Transverse colon (tissue), 4 donors: Measurements from ENCODE around the gene CAMSAP3.

DNA sequence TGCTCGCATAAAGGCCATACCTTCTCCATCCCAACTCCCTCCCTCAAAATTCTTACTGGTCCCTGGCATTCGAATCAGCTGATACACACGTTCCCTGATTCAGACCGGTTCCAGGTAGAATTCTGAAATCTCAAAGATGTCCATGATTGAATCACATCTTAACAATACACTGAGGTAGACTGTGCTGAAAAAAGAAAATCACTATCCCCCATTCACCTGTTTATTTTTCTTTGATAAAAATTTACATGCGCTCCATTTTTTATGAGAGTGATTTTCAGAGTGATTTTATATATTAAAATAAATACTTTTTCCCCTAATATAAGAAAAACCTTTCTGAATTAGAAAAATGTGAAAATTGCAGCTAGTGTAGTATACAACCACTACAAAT is 45.0 kb downstream of the ZNF557 start:
- PRO-cap: no peak
- RAMPAGE, long total RNA, 4 experiments: start-site peak on the minus strand in 1 of 4 experiments, centred at position 153 of the sequence, 46 reads per replicate

DNA sequence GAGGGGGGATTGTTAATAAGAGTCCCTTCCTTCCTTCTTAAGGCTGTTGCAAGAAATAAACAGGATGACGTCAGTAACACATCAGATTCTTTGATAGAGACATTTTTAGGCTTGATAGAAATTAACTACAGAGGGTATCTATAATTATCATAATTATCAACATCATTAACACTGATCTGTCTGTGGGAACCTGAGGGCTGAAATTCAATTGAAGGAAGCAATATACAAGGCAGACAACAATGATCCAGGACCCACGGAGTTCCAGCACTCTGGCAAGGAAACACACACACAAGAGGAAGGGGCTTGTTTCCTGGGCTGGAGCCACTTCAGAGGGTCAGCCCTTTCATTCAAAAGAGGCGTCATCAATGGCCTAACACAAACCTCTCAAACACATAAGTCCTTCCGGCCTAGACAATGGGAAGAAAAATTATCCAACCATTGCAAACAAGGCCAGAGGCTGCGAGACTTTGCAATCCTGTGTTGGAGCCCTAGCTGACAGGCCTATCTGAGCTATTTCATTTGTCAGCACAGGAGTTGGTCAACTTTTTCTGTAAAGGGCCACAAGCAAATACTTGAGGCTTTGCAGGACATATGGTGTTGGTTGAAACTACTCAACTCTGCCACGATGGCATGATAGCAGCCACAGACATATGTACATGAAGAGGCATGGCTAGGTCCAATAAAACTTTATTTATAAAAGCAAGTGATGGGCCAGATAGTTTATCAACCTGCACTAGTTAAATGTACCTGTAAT is 105.1 kb downstream of the INSR start:
- PRO-cap: no peak
- RAMPAGE, long total RNA, 4 experiments: no peak in any of the 4 experiments

GRCh38 chr19:7250972-7251460 is 43.2 kb downstream of the INSR start:
- PRO-cap: no peak
- RAMPAGE, long total RNA, 4 experiments: no peak in any of the 4 experiments

DNA sequence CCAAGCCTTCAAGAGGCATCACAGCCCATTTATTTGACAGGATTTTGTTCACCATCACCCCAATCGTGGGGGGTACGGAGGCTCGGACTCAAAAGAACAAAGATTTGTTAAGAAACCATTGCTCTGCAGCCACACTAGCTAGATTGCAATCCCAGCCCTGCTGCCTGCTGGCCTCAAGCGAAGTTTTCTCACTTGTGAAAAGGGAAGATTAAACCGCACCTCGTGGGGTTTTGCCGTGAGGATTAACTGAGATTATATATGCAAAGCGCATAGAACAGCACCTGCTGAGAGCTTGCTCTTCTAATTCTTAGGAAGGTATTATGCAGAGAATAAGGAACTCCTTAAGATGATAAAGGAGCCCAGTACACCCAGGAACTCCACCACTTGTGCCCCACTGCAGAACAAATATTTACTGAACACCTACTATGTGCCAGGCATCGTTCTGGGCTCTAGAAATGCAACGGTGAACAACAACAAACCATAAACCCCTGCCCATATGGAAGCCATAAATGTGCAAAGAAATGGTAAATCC is 3.0 kb downstream of the INSR start:
- PRO-cap: no peak
- RAMPAGE, long total RNA, 4 experiments: no peak in any of the 4 experiments

GRCh38 chr19:7500742-7501725 is 3.7 kb downstream of the TEX45 start:
- PRO-cap: bidirectional peak, plus-strand start at chr19:7501285, minus-strand start at chr19:7501166
- RAMPAGE, long total RNA, 4 experiments: no peak in any of the 4 experiments

DNA sequence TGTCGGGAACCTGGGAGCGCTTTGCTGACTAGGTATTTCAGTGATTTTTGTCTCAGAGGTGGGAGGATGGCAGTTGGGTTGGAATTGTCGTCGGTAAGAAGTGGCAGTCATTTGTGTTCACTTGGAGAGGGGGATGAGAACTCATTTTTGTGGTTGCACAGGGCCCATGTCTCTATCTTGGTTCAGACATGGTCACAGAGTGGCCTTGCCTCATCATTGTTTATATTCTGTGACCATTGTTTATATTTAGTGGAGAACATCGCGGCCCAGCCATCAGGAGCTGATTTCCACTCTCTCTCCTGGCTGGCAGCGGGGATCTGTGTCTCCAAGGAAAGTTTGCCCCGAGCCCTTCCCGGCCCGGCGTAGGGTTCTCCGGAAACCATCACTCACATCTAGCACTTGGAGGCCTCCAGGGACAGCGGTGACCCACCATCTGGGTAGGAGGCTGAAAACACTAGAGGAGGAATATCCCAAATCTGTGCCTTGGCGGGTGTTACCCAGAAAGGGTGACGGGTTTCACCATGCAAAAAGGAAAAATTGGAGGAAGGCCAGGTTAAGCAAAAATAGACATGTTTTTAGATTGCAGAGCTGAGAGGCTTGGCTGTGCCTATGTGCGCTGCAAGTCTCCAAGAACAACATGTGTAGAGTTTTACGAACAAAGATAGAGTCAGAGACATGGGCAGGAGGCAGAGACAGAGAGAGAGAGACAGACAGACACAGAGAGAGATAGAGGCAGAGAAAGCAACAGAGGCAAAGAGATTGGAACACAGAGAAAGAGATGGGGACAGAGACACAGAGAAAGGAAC is 730 bp upstream of the ZNF358 start:
- PRO-cap: unidirectional peak, plus-strand start at position 249 of the sequence; bidirectional peak, plus-strand start at position 300 of the sequence, minus-strand start at position 319 of the sequence
- RAMPAGE, long total RNA, 4 experiments: start-site peak on the plus strand in 4 of 4 experiments, centred at positions 334 to 671 of the sequence, 9 to 47 reads per replicate

- PRO-cap: no peak
- RAMPAGE, long total RNA, 4 experiments: no peak in any of the 4 experiments
These were observed 2.3 kb upstream of the MCOLN1 start for GRCh38 chr19:7519794-7520772.

DNA sequence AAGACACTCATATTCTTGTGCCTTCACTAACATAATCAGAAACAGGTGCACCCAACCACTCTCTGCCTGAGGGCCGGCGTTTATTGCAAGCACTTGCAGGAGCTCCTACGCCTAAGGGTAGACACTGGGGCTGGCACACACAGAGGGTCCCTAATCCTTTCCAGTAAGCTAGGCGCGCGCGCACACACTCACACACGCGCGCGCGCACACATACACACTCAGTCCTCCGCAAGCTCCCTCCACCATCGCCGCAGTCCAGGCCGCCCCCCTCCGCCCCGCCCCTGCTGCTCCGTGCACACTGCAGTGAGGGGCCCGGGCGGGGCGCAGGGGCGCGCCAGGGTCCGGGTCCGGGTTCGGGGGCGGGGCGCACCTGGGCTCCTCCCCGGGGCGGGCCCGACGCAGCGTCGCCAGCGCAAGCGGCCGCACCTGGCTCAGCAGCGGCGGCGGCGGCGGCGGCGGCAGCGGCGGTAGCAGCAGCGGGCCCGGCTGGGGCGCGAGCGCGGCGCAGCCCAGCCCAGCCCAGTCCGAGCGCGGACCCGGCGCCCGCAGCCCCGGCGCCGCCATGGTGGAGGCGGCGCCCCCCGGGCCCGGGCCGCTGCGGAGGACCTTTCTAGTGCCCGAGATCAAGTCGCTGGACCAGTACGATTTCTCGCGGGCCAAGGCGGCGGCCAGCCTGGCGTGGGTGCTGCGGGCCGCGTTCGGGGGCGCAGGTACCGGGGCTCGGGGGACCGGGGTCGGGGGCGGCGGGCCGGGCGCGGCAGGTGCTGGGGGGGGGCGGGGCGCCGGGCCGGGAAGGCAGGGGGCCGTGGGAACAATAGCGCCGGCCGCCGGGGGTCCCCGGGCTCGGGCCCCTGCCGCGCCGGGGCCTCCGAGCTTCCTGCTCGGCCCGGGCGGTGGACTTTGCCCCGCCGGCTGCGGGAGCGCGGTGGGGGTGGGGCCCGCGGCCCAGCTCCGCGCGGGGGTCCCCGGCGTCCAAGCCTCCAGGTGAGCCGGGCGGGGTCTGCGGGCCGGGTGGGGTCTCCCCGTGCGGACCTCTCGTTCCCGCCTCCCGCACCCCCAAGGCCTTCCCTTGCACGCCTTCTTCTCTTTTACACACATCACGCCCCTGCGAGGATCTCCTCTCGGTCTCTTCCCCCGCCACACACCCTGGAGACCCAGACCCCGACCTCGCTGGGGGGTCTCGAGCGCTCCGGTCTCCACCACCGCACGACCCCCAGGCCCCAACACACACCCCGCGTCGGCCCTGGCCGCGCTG is at the start of gene CAMSAP3:
Gene CAMSAP3, plus strand, starts transcription at position 423 of the 1,255 bp plus-strand sequence.
- PRO-cap: bidirectional peak, plus-strand start at position 441 of the sequence, minus-strand start at position 250 of the sequence; unidirectional peak, minus-strand start at position 879 of the sequence
- RAMPAGE, long total RNA, 4 experiments: no peak in any of the 4 experiments

GRCh38 chr19:7605062-7605817 is 9.6 kb downstream of the CAMSAP3 start:
- PRO-cap: no peak
- RAMPAGE, long total RNA, 4 experiments: no peak in any of the 4 experiments

DNA sequence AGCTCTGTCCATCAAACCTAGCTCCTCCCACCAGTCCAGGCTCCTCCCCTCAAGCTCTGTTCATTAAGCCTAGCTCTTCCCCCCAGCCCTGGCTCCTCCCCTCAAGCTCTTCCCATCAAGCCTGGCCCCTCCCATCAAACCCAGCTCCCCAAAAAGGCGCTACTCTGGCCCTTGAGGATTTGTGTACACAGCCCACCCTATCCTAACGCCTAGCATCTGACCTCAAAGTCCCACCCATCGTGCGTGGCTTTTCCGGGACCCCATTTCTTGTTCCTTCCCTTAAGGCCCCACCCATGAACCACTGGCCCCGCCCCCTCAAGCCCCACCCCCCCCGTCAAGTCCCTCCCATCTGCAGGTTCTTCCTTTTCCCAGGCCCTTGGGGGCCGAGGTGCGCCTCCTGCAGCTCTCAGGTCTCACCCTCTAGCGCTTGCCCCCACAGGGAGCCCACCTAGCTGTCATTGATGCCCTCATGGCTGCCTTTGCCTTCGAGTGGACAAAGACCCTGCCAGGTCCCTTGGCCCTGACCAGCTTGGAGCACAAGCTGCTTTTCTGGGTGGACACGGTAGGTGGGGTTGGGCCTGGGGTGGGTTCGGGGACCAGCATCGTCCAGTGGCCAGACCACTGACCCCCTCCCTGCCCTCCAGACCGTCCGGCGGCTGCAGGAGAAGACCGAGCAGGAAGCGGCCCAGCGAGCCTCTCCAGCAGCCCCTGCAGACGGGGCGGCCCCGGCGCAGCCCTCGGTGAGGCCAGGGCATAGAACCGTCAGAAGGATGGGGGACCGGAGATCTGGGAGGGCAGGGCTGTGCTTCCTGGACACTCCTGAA is 10.4 kb downstream of the CAMSAP3 start:
- PRO-cap: no peak
- RAMPAGE, long total RNA, 4 experiments: no peak in any of the 4 experiments

DNA sequence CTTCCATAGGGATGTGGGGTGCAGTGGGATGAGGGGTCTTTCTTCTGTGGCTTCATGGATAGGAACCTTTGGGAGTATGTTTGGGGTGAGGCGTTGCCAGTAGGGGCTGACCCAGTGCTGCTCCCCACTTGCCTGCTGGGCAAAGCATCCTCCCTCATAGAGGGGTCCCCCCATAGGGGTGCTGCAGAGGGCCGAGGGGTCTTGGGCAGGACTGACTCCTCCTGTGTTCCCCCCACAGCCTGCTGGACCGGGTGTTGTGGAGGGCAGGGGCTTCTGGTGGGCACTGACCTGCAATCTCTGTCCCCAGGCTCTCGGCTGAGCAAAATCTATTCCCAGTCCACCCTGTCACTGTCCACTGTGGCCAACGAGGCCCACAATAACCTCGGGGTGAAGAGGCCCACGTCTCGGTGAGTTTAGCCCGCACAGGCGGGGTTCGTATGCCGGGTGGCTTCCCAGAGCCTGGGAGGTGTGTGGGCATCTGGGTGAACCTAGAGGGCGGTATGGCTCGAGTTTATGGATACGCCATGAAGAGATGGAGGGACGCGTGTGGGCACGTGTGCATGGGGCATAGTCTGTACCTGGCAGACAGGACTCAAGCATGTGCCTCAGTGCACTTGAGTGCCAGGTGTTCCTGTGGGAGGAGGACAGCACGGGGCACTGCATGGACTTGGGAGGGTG is 13.0 kb downstream of the XAB2 start:
- PRO-cap: no peak
- RAMPAGE, long total RNA, 4 experiments: start-site peak on the plus strand in 1 of 4 experiments, centred at position 340 of the sequence, 23 reads per replicate

GRCh38 chr19:7648340-7648906 is 11.5 kb downstream of the STXBP2 start:
- PRO-cap: no peak
- RAMPAGE, long total RNA, 4 experiments: no peak in any of the 4 experiments

DNA sequence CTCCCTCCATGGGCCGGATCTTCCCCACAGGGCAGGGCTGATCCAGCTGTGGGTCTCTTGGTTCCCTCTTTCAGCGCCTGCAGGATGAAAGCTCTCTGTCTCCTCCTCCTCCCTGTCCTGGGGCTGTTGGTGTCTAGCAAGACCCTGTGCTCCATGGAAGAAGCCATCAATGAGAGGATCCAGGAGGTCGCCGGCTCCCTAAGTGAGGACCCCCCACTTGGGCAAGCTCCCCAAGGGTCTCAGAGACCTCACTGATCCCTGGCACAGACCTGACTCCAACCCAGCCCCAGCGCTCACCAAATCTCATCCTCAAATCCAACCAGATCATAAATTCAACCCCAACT is 366 bp downstream of the RETN start:
- PRO-cap: no peak
- RAMPAGE, long total RNA, 4 experiments: no peak in any of the 4 experiments

DNA sequence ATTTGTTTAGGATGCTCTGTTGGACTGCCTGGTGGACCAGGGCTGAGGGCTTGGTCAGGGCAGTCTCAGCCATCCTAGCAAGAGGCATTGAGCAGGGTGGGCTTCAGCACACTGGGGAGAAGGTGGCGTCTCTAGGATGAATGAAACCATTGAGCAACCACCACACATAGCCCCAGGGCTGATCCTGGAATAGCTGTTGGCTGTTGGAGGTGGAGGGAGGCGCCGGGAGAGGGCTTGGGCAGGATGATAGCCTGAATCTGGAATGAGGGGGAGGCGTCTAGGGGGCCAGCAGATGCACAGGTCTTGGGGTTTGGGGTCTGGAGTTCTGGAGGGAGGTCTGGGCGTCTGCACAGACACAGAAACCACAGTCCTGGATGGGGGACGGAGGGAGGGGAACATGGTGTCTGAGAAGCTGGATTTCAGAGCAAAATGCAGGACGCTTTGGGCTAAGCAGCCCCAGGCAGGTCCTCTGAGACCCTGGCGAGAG is 5.0 kb downstream of the TRAPPC5 start:
- PRO-cap: no peak
- RAMPAGE, long total RNA, 4 experiments: no peak in any of the 4 experiments

DNA sequence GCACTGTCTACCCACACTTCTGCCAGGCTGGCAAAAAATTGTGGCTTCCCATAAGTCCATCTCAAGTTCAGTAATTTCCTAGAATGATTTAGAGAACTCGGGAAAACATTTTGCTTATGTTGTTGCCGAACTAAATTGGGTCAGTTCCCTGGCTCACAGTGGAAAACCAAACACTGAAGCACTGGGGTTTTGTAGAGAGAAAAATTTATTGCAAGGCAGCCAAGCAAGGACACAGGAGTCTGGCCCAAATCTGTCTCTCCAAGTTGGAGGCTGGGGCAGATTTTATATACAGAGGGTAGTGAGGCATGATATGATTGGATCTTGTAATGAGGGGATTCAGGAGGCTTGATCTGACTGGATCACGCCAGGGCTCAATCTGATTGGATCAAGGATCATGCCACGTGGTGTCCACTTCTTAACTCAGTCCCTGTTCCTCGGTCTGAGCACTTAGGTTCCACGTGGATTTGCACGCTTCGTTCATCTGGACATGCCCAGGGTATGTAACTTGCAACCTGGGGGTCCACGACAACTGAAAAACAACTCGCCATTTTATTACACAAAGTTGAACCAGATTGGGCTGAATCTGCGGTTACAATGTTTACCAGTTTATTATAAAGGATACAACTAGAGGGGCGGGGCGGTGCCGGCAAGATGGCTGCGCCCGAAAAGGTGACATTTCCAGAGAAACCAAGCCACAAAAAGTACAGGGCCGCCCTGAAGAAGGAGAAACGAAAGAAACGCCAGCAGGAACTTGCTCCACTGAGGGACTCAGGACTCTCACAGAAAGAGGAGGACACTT is 7.3 kb downstream of the CD209 start:
- PRO-cap: unidirectional peak, plus-strand start at position 627 of the sequence
- RAMPAGE, long total RNA, 4 experiments: no peak in any of the 4 experiments

- PRO-cap: no peak
- RAMPAGE, long total RNA, 4 experiments: no peak in any of the 4 experiments
These were observed 1.7 kb upstream of the CD209 start for GRCh38 chr19:7749011-7749498.

DNA sequence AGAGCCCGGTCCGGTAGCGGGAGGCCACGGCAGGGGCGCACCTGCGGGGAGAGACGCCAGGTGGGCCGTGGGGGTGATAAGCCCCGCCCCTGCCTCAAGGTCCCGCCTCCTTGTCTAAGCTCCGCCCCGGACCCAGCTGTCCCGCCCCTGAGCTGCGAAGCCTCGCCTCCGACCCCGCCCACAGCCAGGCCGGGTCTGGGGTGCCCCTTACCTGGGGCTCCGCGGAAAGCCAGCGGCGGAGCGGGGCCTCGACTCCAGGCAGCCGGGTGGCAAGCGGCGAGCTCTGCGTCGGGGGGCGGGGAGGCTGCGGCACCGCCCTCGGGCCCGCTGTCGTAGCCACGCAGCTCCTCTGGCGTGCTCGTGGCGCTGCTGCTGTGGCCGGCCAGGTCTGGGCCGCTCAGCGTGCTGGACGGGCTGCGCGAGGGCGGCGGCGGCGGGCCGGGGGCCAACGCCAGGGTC is 4.7 kb downstream of the PRR36 start:
- PRO-cap: no peak
- RAMPAGE, long total RNA, 4 experiments: no peak in any of the 4 experiments

DNA sequence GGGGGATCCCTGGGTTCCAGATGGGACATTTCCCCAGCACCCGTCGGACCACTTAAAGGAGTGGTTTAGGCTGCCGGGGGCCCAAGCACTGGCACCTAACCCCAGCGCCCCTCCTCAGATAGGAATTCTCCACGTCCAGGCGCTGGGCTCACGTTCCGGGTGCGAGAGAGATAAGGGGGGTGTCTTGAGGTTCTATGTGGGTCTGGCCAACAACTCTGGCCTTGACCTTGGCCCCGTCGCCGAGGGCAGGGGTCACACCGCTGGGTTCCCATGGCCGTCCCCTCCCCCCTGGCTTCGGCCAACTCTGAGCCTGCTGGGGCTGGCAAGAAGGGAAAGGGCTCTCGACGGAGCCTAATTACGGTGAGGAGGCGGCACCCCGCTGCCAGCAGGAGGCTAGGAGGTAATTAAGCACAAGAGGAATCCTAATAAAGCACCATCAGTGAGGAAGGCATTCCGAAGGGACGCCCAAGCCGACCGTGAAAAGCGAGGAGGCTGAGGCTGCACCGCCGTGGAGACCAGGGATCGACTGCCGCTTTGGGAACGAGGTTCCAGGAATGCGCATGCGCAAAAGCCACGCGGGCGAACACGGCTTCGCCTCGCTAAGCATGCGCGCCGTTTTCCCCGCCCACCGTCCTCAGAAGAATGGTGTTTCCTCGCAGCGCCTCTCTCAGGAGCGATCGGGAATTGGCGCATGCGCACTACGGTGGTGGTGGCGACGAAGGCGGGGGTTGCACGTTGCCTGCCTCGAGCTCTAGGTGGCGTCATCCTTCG is 505 bp upstream of the MAP2K7 start:
- PRO-cap: bidirectional peak, plus-strand start outside the sequence, minus-strand start at position 528 of the sequence
- RAMPAGE, long total RNA, 4 experiments: start-site peak on the minus strand in 1 of 4 experiments, centred at position 525 of the sequence, 5 reads per replicate

DNA sequence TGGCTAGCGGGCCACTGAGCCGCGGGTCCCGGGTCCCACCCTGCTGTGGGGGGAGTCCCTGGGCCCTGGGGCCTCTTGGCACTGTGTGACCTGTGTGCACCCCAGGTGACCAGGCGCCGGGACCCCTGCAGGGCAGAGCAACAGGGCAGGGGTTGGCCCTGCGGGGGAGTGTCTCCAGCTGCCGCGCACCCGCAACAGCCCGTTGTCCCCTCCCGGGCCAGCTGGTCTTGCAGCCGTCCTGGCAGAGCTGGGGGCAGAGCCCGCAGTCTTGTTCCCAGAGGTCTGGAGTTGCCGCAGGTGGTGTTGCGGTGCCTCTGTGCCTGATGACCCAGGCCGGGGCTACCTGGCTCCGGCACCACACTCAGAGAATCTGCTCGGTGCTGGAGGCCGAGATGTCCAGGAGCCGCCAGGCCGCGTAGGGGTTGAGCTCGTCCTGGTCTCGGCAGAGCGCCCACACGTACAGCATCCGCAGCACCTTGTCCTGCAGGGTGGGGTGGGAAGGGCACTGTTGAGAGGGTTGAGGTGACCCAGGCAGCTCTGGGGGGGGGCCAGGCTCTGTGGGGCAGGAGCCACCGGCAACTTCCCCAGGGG is 986 bp upstream of the CTXN1 start:
- PRO-cap: no peak
- RAMPAGE, long total RNA, 4 experiments: no peak in any of the 4 experiments

- PRO-cap: no peak
- RAMPAGE, long total RNA, 4 experiments: no peak in any of the 4 experiments
These were observed 7.4 kb downstream of the CERS4 start for GRCh38 chr19:8216570-8216978.